ENCODE results near the gene GRIN3B.

DNA sequence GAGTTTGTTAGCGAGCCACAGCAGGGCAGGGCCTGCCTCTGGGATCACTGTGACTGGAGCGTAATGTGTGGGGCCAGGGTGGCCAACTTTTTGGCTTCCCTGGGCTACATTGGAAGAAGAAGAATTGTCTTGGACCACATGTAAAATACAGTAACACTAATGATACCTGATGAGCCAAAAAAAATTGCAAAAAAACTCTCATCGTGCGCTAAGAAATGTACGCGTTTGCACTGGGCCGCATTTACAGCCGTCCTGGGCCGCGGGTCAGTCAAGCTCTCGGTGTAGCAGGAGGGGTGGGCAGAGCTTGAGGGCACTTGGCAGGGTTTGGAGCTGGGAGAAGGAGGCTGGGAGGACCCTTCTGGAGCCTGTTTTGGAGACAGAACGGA lies 14.3 kb downstream of the ARID3A start:
- PRO-cap: no peak

- PRO-cap: no peak
Observed at GRCh38 chr19:1000207-1000420, at the start of gene GRIN3B. GRIN3B (plus strand) TSS chr19:1000419.

- PRO-cap: bidirectional peak, plus-strand start at chr19:1017639, minus-strand start at chr19:1017476
Observed at GRCh38 chr19:1017039-1017880, 3.7 kb downstream of the TMEM259 start.

GRCh38 chr19:1032048-1032937 lies 5.9 kb downstream of the CNN2 start:
- PRO-cap: no peak

- PRO-cap: unidirectional peak, minus-strand start at chr19:1043287
Observed at GRCh38 chr19:1042948-1043716, 3.2 kb downstream of the ABCA7 start.

DNA sequence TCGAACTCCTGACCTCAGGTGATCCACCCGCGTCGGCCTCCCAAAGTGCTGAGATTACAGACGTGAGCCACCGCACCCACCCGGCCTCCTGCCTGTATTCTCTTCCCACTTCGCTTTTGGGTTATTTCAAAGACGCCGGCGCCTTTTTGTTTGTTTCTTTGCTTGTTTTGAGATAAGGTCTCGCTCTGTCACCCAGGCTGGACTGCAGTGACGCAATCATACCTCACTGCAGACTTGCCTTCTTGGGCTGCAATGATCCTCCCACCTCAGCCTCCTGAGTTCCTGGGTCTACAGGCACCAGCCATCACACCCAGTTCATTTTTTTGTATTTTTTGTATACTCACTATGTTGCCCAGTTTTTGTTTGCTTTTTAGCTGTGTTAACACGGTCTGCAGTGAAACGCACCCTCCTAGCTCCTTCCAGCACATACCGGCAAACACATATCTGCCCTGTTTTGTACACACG lies 8.5 kb downstream of the ARHGAP45 start:
- PRO-cap: no peak

DNA sequence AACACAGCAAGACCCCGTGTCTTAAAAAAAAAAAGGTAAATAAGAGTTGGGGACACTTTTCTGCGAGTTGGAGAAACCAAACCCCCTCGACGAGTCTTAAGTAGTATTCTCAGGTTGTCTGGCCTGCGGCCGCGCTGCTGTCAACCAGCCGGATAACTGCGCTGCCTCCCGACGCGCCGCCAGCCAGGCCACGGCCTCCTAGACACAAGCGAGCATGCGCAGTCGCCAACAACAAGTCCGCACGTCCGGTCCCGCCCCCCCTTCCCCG lies 262 bp upstream of the GPX4 start:
- PRO-cap: bidirectional peak, plus-strand start outside the sequence, minus-strand start at position 206 of the sequence

GRCh38 chr19:1106054-1106925 lies 2.5 kb downstream of the GPX4 start:
- PRO-cap: no peak

DNA sequence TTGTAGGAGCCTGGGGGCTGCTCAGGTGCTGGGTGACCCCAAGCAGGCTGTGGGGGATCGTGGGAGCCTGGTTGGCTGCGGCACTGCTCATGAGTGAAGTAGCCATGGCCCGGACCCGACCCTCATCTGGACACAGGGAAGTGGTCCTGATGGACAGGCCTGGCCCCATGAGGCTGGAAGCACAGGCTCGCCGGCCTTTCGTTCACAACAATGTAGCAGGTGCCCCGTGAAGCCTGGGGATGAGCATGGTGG lies 6.2 kb downstream of the GPX4 start:
- PRO-cap: no peak

- PRO-cap: unidirectional peak, plus-strand start at chr19:1151212
Observed at GRCh38 chr19:1150785-1151335, 23.2 kb downstream of the SBNO2 start.

DNA sequence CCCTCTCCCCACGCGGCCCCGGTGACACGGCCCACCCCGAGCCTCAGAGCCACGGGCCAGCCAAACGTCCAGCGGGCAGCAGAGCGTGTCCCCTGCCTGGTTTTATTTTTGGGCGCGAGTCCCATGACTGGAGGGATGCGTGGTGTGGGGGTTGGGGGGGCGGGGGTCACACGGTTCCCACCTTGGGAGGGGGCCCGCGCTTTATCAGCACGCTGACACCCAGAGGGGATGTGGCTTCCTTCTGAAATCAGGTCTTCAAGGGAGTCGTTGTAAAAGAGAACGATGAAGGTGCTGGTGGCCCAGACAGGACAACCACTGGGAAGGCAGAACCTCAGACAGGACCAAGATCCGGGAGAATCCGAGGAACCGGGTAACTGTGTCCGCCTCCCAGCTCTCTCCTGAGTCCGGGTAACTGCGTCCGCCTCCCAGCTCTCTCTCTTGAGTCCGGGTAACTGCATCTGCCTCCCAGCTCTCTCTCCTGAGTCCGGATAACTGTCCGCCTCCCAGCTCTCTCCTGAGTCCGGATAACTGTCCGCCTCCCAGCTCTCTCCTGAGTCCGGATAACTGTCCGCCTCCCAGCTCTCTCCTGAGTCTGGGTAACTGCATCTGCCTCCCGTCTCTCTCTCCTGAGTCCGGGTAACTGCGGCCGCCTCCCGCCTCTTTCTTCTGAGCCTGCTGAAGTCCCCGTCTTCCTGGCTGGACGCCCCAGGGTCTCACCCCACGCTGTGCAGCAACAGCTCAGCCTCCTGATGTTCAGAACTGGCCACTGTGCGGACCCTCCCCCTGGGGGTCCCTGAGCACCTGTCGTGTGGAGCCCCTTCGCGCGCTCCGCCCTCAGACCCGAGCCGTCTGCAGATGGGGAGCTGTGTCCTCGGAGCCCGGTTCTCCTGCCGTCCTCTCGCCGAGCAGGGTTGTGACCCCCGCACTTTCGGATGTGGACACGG lies 16.4 kb downstream of the SBNO2 start:
- PRO-cap: no peak

GRCh38 chr19:1164834-1165231 lies 9.2 kb downstream of the SBNO2 start:
- PRO-cap: no peak

- PRO-cap: no peak
Observed at GRCh38 chr19:1192402-1192710, 13.2 kb upstream of the STK11 start.

GRCh38 chr19:1235958-1236586 lies 1.7 kb downstream of the CBARP start:
- PRO-cap: no peak

DNA sequence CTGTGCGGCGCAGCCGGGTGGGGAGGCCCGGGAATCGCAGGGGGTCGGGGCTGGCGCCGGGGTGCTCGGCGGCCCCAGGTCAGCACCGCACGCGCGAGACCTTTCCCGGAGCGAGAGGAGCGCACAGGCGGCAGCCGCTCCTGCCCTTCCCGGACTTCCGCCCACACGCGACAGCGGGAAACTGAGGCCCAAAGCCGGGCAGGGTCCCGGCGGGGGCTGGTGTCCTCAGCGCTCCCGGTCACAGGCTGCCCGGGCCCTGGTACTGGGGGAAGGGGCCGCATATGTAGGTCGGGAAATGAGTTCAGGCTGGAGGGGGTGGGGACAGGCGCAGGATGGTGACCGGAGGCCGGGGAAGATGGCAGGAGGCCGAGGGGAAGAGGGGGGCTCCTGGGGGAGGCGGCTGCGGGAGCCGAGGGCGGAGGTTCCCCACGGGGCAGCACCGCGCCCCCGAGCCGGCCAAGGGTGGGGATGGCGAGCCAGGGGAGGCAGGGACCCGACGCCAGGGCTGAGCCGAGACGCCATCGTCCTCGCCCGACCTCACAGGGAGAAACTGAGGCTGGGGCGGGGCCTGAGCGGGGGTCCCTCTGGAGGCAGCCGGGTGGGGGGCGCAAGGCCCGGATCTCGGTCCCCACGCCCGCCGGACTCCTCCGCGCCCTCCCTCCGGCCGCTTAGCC lies 654 bp downstream of the CBARP start:
- PRO-cap: no peak

DNA sequence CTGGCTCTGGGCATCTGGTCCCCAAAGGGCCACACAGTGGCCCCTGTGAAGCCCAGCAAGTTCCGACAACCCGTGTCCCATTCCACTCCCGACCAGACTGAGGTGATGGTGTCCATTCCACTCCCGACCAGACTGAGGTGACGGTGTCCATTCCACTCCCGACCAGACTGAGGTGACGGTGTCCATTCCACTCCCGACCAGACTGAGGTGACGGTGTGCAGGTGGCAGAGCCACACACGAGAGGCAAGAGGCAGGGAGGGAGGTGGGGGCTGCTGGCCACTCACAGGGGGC lies 2.1 kb upstream of the MIDN start:
- PRO-cap: no peak

DNA sequence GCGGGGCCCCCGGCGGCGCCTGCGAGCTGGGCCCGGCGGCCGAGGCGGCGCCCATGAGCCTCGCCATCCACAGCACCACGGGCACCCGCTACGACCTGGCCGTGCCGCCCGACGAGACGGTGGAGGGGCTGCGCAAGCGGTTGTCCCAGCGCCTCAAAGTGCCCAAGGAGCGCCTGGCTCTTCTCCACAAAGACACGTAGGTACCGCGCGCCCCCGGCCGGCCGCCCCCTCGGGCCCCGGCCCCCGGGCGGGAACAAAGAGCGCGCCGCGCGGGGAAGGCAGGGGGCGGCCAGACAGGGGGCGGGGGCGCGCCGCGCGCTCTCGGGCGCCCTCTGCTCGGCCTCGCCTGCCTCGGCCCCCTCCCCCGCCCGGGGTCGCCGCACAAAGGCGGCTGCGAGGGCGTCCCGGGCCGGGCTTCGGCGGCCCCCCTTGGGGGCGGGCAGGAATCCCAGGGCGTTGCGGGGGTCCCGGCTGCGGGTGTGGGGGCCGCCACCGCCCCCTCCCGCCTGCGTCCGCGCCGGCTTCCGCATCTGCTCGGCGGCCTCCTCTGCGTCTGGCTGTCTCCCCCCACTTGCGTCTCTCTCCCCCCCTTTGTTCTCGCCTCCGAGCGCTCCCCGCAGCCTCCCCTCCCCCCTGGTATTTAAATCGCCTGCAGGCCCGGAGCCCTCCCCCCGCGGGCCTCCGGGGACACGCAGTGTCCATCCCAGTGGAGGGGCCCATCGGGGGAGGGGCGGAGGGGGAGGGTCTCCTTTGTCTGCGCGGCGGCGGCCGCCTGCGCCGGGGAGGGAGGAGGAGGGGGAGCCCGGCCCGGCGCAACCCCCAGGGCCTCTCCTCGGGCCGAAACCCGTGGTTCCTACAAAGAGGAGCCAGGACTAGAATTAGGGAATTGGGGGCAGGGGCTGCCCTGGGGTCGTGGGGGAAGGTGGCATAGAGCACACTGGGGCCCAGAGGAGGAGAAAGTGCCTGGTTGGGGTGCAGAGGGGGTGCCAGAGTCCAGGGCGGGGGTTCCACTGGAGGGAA lies 2.3 kb downstream of the MIDN start:
- PRO-cap: bidirectional peak, plus-strand start at position 259 of the sequence, minus-strand start at position 29 of the sequence; bidirectional peak, plus-strand start at position 643 of the sequence, minus-strand start at position 532 of the sequence

GRCh38 chr19:1262358-1263005 lies 6.7 kb upstream of the CIRBP start:
- PRO-cap: bidirectional peak, plus-strand start at chr19:1262625, minus-strand start at chr19:1262312; bidirectional peak, plus-strand start at chr19:1262851, minus-strand start at chr19:1262711

GRCh38 chr19:1272804-1273873 lies 2.2 kb upstream of the FAM174C start:
- PRO-cap: unidirectional peak, plus-strand start at chr19:1273247

GRCh38 chr19:1331555-1332234 lies 23.1 kb upstream of the PWWP3A start:
- PRO-cap: no peak

All from jejunum (tissue), 1 donor.